Body of pancreas (tissue), 2 donors: ENCODE measurements around a stretch of chr7.

GRCh38 chr7:151520731-151521100 lies 1.0 kb upstream of the RHEB start:
- PRO-cap: no peak
- RAMPAGE, long total RNA, 2 experiments: no peak in any of the 2 experiments

DNA sequence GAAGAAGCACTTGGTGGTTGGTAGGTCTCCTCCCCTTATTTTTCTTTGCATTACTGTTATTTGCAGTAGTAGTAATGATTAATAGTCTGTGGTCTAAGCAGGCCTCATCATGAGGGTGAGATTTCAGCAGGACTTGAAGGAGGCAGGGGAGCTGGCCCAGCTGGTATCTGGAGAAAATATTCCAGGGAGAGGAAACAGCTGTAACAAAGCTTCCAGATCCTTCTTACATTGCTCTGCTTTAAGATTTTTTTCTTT lies 31.0 kb upstream of the RHEB start:
- PRO-cap: no peak
- RAMPAGE, long total RNA, 2 experiments: no peak in any of the 2 experiments

DNA sequence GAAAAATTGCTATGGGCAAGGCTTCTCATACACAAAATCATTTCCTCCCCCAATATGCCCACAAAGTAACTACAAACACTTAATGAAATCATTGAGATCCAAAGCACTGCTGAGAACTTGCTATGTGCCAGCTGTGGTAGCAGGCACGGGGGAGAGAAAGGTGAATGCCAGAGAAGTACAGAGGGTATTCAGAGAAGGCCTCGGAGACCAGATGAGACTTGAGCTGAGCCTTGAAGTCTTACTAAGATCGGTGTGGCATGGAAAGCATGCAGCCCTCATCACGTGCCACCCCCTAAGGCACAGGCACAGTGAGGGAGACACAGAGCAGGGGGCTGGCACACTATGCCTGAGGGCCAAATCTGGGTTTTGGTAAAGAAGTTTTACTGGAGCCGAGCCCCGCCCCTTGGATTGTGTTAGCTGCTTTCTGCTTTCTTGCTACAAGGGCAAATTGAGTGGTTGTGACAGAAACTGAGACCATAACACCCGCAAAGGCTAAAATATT lies 109.1 kb upstream of the RHEB start:
- PRO-cap: no peak
- RAMPAGE, long total RNA, 2 experiments: no peak in any of the 2 experiments

DNA sequence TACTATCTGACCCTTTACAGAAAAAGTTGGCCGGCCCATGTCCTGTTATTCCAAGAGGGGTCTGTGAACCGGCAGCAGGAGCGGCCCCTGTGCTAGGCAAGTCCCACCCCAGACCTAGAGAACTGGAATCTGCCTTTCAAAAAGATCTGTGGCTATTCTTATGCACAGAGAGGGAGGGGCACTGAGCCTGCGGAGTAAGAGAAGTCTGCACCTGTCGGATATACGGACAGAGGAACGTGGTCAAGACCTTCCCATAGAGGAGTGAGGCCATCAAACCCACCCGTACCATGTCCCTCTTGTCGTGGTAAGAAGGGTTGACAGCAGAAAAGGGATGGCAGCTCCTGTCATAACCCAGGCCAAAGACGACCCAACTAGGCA lies 109.5 kb upstream of the RHEB start:
- PRO-cap: no peak
- RAMPAGE, long total RNA, 2 experiments: no peak in any of the 2 experiments

- PRO-cap: no peak
- RAMPAGE, long total RNA, 2 experiments: no peak in any of the 2 experiments
These were observed 132.5 kb upstream of the RHEB start for GRCh38 chr7:151652125-151652707.

- PRO-cap: no peak
- RAMPAGE, long total RNA, 2 experiments: start-site peak on the minus strand in 1 of 2 experiments, at chr7:151668943-151669564 at its widest, 11 reads per replicate
These were observed 149.7 kb upstream of the RHEB start for GRCh38 chr7:151669110-151670119.

DNA sequence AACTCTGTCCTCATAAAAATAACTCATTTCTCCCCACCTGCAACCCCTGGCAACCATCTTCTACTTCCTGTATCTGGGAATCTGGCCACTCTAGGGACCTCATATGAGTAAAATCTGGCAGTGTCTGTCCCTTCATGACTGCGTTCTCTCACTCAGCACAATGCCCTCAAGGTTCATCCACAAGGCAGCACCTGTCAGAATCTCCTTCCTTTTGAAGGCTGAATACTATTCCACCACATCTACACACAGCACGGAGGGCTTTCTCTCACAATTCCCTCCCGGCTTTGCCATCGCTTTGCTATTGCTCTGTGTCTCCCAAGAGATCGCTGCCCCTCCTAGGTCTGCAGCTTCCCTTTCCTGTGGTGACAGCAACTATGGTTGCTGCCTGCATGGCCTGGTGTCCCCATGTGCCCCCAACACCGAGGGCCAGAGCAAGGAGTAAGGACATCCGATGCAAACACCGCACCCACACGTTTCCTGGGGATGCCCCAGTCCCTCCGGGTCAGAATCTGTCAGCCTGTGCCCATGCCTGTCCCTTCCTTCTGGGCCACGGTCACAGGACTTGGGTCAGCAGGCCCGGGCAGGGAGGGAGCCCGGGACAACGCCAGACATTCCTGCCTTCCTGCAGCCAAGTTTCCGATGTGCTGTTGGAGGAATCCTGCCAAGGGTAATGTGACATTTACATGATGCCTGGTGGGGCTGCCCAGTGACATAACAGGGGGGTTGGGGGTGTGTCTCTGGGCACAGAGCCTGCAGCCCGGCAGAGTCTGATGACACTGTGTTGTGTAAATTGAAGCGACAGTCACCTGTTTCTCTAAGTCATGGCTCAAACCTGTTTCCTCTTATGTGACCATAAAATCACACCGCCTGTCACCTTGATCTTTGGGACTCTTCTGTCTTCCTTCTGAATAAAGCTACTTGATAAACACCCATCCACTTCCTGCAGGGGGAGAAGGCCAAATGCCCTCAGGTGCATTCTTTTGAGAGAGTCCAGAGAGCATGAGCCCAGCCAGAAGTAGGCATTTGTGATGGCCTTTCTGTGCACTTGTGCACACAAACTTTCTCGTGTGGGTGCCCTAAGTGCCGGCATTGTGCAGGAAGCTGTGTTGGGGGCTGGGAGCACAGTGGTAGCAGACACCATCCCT lies 175.1 kb upstream of the RHEB start:
- PRO-cap: no peak
- RAMPAGE, long total RNA, 2 experiments: no peak in any of the 2 experiments

DNA sequence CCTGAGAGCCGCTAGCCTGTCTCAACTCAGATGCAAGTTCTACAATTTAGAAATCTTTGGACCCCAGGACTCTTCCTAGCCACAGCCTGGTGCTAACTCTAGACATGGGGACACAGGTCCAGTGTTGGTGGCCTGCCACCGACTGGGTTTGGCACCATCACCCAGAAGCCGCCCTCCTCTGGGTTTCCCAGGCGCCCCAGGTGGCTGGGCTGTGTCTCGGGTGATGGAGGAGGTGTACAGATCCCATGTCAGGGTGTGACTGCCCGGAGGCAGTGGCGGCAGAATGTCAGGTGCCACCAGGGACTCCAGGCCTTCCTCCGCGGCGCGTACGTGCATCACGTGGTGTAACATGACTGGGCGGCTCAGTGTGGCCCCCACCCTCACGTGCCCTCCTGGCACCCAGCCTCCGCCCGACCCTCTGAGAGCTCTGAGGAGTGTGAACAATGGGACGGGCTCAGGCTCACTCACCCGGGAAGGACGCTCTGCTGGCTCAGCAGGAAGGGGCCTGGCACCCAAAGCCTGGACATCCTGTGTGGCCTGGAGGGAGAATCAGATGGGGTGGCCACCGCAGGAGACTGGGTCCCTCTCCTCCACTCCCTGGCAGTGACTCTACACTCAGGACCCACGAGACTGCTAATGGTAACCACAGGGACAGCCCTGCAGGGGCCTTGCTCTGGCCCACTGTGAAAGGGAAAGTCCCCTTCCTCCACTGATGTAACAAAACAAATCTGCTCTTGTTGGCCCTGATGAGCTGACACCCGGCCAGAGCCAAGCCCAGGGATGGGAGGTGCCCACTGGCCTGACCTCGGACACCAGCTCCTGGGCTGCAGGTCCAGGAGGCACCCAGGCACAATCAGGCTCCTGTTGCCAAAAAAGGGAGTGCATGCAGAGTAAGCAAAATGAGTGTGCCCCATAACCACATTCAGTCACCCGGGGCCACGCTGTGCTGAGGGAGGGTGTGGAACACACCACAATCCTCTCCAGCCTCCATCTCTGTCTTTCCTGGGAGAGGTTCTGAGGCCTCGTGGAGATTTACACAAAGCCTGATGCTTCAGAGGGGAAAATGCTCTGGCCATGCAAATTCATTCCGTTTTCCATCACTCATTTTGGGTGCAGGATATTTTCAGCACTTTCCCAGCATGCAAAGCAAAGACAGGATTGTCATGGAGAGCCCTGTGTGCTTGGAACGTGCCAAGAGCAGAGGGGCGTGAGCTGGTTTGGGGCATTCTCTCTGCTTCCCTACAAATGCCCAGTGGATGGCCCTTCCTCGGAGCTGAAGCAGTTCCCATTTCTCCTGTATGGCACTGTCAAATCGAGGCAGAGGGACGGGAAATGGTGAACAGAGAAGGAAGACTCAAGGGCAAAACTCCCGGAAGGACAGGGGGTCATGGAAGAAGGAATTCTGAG lies 164.6 kb downstream of the PRKAG2 start:
- PRO-cap: no peak
- RAMPAGE, long total RNA, 2 experiments: no peak in any of the 2 experiments

DNA sequence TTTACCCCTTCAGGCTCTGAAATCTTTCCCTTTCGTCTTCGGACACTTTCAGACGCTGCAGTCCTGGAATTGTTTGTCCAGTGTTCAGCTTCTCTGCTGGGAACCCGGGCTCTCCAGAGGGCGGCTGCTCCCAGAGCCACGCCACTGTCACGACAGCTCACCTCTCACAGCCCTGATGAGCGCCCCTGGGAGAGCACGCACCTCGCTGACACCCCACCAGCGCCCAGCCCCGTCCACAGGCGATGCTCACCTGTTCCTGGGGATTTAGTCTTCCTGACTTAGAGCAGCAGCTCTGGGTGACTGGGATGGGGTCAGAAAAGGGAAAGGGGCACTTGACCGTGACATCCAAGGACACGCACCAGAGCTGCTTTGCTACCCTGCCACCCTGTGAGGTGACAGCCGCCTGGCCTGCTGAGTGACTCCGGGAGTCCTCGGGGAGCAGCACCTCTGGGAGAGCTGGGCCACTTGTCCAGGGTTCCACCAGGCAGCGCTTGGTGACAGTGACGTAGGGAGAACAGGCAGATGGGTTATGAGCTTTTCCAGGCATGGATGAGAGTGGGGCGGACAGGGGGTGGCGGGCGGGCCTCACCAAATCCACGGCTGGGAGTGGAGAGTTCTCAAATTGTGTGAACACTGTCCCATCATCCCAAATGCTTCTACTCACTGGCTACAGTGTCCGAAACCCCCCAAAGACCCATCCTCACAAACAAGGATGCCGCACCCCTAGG lies 148.2 kb downstream of the PRKAG2 start:
- PRO-cap: no peak
- RAMPAGE, long total RNA, 2 experiments: no peak in any of the 2 experiments

- PRO-cap: no peak
- RAMPAGE, long total RNA, 2 experiments: no peak in any of the 2 experiments
These were observed 104.7 kb downstream of the PRKAG2 start for GRCh38 chr7:151772214-151772687.

GRCh38 chr7:151806089-151806939 lies 70.6 kb downstream of the PRKAG2 start:
- PRO-cap: no peak
- RAMPAGE, long total RNA, 2 experiments: no peak in any of the 2 experiments

GRCh38 chr7:151822379-151823244 lies 54.3 kb downstream of the PRKAG2 start:
- PRO-cap: no peak
- RAMPAGE, long total RNA, 2 experiments: no peak in any of the 2 experiments

- PRO-cap: no peak
- RAMPAGE, long total RNA, 2 experiments: no peak in any of the 2 experiments
These were observed 52.5 kb downstream of the PRKAG2 start for GRCh38 chr7:151824256-151824955.

DNA sequence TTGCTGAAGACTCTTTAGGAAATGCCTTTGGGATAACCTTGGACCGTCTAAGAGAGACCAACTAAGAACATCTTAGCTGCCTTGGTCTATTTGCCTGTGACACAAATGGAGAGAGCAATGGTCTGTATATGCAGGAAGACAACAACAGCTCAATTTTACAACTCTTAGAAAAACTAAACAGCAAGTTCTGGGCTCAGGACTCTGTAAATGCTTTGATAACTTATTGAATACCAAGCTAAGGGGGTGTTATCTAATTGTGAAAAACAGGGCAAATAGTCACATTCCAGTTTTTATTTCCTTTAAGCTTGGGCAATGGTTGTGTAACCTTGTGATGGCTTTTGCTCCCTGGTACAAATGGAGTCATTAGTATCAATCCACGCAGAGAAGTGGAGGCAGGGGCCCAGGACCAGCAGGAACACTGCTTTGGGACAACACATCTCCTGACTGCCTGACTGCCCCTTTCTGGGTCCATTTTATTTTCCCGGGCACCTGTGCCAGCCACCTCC lies 5.7 kb upstream of the PRKAG2 start:
- PRO-cap: no peak
- RAMPAGE, long total RNA, 2 experiments: no peak in any of the 2 experiments

- PRO-cap: no peak
- RAMPAGE, long total RNA, 2 experiments: no peak in any of the 2 experiments
These were observed 14.3 kb upstream of the PRKAG2 start for GRCh38 chr7:151891072-151891731.

- PRO-cap: no peak
- RAMPAGE, long total RNA, 2 experiments: no peak in any of the 2 experiments
These were observed 136.8 kb downstream of the GALNT11 start for GRCh38 chr7:152161927-152162937.

DNA sequence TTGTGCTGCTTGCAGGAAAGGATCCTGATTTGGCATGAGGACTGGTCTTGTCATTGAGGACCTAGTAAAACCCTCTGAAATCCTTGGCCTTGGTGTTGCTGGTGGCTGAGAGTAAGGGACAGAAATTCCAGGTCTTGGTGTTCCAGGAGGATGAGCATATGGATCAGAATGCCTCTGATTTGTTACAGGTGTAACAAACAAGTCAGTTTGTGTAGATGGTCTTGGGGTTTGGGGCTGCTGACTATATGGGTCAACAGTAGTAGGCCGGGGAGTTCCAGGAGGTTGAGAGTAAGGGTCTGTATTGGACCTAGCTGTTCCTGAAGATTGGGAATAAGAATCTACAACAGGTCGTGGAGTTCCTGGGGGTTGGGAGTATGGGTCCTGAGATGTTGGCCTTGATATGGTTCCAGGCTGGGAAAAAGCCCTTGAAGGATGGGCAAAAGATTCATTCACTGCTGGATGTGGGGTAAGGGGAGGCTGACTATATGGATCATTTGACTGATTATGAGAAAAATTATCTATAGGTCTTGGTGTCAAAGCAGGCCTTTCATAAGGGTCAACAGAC lies 155.7 kb downstream of the GALNT11 start:
- PRO-cap: no peak
- RAMPAGE, long total RNA, 2 experiments: no peak in any of the 2 experiments

DNA sequence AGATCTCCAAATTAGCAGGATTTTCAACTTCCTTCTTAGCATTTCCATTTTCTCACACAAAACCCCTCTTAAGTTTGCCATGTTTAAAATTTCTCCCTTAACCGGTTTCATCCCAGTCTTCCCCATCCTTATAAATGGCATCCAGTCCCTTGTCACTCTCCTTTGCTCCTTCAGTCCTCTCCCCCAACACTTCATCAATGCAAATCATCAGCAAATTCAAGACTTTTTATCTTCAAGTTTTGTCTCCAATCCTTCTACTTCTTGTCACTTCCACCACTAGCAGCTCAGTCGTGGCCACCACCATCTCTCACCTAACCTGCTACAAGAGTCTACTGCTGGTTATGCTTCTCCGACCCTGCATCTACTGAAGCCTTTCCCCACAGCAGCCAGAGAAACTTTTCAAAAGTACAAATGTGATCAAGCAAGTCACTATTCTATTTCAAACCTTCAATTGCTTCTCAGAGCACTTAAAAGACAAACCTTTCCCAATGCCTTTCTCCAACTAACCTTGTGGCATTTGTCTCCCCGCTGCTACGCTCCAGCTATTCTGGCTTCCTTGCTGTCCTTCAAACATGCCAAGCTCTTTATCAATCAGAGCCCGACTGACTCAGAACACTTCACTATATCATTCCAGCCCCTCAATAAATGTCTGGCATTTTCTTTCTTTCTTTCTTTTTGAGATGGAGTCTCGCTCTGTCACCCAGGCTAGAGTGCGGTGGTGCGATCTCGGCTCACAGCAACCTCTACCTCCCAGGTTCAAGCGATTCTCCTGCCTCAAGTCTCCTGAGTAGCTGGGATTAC lies 195.1 kb downstream of the KMT2C start:
- PRO-cap: no peak
- RAMPAGE, long total RNA, 2 experiments: no peak in any of the 2 experiments

DNA sequence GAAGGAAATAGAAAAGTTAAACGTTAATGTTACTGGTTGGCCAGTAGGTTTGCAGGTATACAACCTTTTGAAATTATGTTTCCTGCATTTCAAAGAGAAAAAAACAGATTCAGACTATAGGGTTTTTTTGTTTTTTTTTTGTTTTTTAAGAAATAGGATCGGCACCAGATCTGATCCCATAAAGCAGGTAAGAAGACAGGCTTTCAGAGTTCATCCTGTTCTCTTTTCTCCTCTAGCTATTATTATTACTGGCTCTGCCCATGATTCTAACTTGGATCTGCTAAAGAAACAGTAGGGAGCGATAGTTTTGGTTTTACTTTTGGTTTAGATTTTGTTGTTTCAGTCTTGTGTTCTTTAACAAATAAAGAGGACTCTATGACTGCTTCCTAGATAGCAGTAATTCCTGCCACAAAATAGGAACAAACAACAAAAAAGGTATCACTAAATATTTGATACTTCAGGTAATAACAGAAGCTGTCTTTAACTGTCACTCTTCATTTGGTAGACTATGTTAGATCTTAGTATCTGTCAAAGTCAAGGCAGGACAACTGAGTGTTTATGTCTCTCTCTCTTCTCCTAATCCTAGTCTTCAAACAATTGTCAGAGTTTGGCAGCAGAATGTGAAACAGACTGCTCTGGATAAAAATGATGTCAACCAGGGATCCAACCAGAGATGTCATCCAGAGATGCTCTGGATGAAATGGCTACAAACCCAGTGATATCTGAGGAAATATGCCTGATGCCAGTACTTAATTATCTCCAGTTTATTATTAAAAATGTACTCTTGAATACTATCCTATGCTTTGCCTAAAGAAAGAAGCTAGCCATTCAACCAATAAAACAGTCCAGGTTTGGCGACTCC lies 99.8 kb downstream of the KMT2C start:
- PRO-cap: no peak
- RAMPAGE, long total RNA, 2 experiments: no peak in any of the 2 experiments

- PRO-cap: no peak
- RAMPAGE, long total RNA, 2 experiments: no peak in any of the 2 experiments
These were observed 24.0 kb upstream of the KMT2C start for GRCh38 chr7:152459753-152460304.